Left colon (tissue), 1 donor: Measurements from ENCODE around the genes PLEKHB1 and CHRDL2.

DNA sequence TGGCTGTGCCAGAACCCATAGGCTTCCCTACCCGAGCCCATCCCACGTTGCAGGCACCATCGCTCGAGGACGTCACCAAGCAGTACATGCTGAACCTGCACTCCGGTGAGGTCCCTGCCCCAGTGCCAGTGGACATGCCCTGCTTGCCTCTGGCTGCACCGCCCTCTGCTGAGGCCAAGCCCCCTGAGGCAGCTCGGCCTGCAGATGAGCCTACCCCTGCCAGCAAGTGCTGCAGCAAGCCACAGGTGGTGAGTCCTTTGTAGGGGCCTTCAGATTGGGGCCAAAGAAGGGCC is 3.5 kb downstream of the ARHGEF17 start:
- PRO-cap: no peak

DNA sequence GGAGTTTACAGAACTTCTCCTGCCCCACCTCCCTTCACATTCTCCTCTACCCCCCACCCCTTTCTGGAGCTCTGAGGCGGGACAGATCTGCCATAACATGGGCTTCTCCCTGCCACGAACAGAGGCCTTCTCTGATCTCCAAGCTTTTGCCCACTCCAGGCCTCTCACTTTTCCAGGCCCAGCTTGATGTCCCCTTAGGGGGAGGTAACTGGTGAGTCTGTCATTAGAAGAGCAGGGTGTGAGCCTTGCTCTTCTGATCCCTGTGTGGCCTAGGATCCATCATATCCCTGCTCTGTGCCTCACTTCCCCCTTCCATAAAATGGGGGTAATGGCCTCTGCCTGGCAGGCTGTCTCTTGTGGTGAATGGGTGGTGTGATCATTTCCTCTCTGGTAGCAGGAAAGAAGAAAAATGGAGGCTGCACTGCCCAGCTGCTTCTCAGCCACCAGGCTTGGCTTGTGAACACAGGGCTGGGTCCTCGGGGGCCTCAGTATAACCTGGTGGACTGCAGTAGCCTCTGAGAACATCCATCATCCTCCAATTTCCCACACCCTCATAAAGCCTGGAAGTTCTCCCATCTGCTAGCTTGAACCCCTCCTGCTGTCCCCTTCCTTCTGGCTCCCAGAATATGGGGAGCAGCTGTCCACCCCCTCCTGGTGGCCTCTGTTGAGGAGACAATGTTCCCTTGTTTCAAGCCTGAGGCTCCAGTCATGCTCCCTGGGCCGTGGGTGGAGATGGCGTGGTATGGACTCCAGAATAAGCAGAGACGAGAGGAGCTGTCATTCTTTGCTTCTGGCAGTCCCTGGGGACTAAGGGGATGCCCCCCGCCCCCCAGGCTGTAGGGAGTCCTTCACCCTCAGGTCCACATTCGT is 5.7 kb downstream of the ARHGEF17 start:
- PRO-cap: no peak

DNA sequence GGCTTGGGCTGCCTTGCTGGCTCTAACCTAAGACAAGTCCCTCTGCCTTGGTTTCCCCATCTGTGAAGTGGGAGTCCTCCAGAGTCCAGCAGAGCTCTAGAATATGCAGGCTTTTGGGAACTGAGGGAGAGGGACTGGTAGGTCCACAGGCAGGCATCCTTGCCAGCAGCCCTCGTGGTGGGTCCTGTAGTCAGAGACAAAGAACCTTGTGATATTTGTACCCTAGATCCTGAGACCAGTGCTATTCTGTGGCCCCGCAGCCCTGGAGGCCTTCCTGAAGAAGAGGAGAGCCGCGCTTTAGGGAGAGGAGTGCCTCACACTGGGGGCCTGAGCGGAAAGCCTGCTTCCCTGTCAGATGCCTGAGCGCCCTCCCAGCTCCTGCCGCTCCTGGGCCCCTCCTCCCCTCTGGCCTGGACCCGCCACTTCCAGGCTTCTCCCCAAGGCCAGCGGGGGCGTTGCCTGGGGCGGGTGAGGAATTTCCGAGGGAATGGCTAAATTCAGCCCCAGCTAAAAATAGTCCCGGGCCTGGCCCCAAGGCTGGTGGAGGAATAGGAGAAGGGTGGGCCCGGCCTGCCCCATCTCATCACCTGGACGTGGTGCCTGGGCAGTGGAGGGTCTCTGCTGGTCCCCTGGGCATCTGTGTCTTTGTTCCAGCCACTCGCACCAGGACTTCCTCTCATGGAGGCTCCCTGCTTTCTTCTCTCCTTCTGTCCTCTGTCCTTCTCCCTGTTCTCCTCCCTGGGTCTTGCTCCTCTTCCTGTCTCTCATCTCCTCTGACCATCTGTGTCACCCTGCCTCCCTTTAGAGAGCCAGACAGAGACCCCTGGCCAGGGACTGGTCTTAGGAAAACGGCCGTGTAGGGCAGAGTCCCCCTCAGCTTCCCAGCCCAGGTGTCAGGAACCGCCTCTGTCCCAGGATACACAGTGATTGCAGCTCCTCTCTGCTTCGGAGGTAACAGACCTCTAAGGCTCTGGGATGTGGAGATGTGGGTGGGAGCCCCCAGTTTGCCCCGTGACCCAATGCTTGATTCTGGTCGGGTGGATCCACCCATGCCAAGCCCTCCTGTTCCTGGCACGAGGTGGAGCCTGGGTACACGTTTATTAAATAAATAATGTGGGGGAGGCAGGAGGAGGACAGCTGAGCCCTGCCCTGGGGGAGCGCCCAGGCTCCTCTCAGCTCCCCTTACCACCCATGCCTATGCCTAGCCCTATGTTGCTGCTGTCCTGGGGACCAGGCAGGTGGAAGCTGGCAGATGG is 15.6 kb downstream of the ARHGEF17 start:
- PRO-cap: unidirectional peak, minus-strand start at position 407 of the sequence

DNA sequence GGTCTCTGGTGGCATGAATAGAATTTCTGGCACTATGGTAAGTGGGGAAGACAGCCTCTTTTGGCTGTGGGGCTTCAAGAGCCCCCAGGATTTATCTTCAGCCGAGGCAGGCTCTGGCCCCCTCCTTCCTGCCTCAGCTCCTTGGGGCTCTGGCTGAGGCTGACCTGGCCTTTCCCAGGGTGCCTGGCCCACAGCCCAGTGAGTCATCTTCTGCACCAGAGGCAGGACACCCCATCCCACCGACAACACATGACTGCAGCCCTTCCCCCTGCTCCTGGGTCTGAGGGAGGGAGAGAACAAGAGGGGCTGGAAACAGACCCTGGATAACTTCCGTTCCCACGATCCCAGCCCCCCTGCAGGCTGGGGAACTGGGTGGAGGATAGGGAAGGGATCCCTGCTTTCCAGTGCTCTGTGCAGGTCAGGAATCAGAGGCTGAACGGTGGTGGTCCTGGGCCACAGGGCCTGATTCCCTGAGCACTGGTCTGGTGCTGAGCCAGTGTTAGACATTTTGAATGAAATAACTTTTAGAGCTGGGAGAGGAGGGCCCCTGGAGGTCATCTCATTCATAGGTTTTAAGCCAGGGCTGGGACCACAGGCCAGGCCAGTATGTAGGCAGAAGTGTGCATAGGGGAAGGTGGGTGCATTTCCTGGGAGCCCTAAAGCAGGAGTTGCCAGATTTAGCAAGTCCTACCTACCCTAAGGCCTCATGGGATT is 26.6 kb downstream of the ARHGEF17 start:
- PRO-cap: no peak

- PRO-cap: no peak
Observed at GRCh38 chr11:73361882-73362706, 14.1 kb upstream of the RELT start.

- PRO-cap: no peak
Observed at GRCh38 chr11:73366150-73366771, 9.9 kb upstream of the RELT start.

DNA sequence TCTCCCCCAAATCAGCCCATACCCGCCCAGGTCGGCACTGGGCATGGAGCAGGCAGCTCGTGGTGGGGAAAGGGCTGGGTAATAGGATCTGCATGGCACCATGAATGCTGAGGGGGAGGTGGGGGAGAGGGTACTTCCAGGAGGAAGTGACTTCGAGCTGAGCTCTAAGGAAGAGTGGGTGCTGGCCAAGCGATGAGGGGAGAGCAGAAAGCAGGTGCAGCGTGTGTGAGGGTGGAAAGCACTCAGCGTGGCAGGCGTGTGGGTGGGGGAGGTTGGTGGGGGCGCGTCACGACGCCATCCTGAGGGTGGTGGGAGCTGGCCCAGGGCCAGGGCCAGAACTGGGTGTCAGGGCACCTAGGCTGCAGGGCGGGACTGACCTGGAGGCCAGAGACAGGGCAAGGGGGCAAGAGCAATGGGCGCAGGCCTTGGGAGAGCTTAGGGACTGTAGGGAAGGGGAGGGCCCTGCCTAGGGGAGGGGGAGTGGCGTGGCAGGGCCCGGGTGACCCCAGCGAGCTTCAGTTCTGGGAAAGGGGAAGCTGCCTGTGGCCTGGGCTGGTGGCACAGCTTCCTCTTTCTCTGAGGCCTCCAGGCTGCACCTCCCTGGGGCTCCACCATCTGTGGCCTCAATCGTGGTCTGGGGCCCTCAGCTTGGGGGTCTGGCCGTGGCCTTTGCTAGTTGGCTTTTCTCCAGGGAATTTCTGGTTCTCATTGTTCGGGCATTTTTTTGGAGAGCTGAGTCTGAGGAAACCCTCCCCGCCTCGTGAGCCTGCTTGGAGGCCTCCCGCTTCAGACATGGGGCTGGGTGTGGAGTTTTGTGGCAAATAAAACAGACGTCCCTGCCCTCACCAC is 8.8 kb downstream of the RELT start:
- PRO-cap: no peak

DNA sequence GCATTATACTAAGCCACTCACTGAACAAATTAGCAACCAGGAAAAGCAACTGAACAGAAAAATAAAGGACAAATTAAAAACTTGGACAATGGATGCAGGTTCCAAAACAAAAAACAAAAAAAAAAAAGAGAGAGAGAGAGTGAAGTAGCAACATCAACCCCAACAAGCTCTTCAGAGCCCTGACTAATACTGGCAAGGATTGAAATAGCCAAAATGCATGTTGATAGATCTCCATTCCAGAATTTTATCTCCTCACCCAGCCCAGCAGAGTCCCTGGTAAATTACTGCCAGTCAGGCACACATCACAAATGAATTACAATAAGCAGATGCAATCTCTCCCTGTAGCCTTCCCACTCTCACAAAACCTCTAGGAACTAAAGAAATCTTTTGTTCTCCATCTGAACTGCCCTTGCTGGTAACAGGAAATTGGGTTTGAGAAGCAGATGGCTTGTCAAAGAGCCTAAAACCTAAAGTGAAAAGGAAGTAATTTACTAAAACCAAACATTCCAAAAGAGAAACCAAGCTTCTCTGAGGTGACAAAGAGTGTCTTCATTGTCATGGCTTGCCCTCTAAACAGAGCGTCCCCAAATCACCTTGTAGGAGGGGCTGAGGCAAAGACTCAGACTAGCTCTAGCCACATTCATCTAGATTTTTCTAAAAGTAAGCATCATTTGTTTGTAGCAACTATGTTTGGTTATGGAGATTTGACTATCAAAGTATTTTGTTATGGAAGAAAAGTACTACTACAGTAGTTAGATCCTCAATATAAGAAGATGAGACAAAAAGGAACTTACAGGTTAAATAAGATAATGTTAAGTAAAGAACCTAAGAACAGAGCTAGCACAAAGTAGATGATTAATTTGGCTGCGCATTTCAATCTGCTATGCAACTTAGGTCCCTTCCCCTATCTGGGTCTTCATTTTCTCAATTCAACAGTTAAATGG is 59.4 kb downstream of the FAM168A start:
- PRO-cap: no peak

GRCh38 chr11:73595588-73596099 is 2.3 kb downstream of the FAM168A start:
- PRO-cap: no peak

- PRO-cap: no peak
Observed at GRCh38 chr11:73645962-73646971, at the start of gene PLEKHB1. TSS of gene PLEKHB1 (plus strand) at chr11:73646581.

- PRO-cap: no peak
Observed at GRCh38 chr11:73676397-73677675, 30.5 kb downstream of the PLEKHB1 start.

GRCh38 chr11:73877159-73877761 is 461 bp downstream of the PAAF1 start:
- PRO-cap: no peak

DNA sequence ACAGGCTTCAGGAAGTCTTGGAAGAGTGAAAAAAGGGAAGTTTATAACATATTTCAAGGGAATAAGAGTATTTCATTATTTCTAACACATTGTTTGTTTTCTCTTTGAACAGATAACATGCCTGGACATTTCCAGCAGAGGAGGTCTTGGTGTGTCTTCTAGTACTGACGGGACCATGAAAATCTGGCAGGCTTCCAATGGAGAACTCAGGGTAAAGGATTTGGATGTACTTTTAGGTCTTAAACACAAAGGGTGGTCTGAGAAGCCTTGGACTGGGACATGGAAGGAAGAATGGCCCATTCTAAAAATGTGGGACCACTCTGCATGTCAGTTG is 22.2 kb downstream of the PAAF1 start:
- PRO-cap: no peak

DNA sequence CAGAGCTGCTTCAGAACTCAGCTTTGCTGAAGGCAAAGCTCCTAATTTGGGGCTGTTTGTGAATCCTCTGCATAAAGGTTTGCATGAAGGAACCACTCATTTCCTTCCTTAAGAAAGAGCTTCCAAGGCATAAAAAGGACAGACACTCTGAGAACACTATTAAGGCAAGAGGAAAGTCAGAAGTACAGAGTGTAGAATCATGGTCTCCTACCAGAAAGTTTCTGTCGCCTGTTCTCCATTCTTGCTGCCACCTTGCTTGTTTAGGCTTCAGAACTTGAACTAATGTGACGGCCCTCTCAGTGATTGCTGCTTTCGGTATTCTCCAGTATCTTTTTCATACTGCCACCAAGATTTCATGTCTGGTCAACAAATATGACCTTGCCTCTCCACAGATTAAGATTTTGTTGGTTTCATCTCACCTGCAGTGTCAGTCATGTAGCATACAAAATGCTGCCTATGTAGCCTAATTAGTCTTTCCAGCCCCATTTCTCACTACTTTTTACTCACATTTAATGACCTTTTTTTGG is 61.5 kb upstream of the UCP3 start:
- PRO-cap: no peak

DNA sequence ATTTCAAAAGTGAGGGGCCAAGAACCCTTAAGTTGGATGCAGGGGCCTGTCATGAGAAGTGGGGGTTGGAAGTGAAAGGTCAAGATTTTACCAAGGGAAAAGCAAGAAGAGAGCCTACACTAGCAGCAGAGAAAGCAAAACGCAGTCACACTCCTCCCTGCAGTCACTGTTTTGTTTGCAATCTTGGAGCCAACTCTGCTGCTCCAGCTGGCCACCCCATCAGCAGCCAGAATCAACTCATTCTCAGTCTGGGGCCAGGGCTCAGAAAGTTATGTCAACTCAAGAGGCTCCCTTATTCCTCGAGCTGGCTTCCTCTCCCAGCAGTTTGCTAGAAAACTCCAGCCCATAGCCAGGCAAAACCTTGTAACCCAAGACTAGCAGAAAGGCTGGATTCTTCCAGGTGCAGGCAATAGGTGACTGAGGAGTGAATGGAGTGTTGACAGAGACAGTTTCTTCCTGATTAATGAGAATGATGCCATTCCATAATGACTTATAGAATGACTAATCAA is 53.5 kb downstream of the P4HA3 start:
- PRO-cap: no peak

DNA sequence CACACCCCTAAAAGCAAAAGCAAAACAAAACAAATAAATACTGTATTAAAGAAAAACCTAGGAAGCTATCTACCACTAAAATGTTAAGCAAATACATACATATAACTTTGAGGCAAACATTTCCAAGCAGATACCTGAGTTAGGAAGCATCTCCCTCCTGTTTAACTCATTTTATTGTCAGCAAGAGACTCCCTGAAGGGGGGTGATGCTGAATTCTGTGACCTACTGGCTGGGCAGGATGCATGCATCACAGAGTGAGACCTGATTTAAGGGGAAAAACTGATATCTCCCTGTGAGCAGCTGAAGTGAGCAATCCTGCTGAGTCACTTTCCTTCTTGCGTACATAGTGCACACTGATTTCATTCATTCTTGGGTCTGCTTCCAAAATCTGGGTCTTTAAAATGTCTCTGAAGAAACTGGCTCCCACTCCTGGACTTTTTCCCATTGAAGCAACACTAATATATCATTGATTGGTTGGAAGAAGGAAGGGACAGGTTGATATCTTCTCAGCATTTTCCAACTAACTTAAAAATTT is 23.3 kb downstream of the P4HA3 start:
- PRO-cap: no peak

DNA sequence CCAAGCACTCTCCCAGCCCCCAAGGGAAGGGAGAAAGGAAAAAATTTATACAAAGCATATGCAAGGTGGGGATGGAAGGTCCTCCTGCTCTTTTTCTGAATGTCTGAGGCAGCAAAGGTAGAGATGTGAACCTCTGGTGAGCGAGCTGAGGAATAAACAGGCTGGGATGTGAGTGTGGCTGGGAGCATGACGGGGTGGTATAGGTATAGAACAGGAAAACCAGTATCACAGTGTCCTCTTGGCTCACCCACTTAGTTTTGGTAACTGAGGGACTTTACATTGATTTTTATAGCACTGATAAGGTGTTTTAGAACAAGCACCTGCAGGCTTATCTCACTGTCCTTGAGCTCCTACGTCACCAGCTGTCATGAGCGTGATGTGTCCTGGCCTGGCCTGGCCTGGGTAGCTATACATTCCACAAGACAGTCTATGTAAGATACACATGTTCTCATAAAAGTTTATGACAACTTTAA is 10.3 kb upstream of the POLD3 start:
- PRO-cap: no peak

DNA sequence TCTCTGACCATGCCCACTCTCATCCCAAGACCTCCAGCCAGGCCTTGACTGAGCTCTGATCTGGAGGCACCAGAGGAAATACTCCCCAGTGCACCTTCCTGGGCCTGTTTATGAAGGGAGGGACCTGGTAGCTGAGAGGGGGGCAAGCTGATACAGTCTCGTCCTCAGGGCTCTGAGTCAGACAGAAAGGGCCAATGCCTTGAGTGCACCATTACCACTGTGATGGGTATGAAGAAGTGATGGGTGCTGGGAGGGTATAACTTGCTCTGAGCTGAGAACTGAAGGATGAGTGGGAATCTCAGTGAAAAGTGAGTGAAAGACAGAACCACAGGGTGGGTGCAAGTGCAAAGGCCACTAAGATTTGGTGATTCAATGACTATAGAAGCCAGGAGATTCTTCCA is 48.9 kb downstream of the CHRDL2 start:
- PRO-cap: no peak

DNA sequence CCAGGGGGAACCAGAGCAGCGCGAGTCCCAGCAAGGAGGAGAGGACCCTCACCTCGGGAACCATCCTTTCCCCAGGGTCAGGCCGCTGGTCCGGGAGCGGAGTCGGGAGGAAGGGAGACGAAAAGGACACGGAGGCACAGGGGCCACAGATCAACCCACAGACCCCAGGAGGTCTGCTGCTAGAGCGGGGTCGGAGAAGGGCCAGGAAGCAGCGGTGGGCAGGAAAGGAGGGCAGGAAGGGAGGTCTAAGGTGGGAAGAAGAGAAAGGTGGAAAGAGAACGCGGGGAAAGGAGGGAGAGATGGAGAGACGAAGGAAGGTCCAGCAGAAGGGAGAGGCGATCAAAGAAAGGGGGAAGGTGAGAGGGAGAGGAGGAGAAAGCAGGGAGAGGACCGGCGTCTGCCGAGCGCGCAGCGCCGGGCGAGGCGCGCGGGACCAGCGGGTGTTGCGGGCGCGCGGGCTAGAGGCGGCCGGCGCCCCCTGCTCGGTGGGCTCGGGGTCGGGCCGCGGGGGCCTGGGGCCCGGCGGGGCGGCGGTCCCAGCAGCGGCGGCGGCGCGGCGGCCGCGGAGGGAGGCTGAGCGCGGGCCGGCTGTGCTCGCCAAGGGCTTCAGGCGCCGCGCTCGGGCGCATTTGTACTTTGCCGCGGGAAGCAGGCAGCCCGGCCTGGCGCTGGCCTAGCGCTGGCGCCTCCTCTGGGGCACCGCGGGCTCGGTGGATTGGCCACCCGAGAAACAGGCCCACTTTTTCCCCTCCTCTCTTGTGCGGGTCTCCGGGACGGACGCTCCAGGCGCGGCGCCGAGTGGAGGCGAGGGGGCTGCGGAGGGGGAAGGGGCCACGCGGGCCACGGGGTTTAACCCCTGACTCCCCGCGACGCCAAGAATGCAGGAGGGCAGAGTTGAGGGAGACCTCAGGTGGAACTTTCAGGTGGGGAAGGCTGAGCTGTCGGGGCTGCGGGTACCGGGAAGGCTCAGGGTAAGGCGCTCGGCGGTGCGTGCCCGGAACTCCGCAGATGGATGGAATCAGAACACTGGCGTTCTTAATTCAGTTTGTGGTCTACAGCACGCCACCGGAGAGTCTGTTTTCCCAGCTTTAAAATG is at the start of gene CHRDL2:
TSS of gene CHRDL2 (minus strand) at position 602 of the 1,096 bp plus-strand sequence.
- PRO-cap: no peak

DNA sequence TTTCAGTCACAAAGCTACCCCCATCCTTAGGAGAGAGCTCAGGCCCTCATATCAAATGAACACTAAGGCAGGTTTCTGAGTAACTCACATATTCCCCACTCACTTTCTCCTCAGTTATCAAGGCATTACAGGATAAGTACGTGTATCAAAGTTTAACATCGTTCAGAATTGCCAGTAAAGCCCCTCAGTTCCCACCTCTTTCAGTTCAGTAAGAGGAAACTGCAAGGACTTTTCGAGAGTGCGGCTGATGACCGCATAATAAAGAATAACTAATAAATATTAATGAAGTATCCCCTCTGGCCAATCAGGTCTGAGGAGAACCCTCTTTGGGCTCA is 246 bp upstream of the RNF169 start:
- PRO-cap: bidirectional peak, plus-strand start outside the sequence, minus-strand start at position 202 of the sequence